Measurements from ENCODE around the genes ORC5 and ATXN7L1.

DNA sequence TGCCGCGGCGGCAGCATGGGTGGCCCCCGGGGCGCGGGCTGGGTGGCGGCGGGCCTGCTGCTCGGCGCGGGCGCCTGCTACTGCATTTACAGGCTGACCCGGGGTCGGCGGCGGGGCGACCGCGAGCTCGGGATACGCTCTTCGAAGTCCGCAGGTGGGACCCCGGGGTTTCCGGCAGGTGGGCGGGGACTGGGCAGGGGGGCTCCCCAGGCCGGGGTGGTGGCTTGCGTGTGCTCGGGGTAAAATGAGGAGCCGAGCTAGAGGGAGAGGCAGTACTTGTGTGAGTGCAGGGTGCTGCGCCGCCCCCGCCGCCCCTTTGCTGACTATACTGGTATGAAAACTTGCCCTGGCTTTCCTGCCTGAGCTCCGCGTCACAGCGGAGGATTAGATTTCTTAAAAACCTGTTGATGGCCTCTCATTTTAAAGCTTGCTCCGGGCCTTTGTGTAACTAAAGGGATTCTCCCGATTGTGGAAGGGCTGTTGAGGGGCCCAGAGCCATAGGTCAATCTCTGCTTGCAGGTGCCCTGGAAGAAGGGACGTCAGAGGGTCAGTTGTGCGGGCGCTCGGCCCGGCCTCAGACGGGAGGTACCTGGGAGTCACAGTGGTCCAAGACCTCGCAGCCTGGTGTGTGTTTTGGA lies 437 bp downstream of the ARMC10 start:
- PRO-cap, 2 experiments, result peak in 1 of 2 experiments; most common plus-strand start position 272 of the sequence (in 1)

- PRO-cap, 2 experiments, result no peak in any of the 2 experiments
These were observed 25.8 kb downstream of the NAPEPLD start for GRCh38 chr7:103122884-103123647.

- PRO-cap, 2 experiments, result no peak in any of the 2 experiments
These were observed 8.9 kb downstream of the RELN start for GRCh38 chr7:103980421-103981109.

DNA sequence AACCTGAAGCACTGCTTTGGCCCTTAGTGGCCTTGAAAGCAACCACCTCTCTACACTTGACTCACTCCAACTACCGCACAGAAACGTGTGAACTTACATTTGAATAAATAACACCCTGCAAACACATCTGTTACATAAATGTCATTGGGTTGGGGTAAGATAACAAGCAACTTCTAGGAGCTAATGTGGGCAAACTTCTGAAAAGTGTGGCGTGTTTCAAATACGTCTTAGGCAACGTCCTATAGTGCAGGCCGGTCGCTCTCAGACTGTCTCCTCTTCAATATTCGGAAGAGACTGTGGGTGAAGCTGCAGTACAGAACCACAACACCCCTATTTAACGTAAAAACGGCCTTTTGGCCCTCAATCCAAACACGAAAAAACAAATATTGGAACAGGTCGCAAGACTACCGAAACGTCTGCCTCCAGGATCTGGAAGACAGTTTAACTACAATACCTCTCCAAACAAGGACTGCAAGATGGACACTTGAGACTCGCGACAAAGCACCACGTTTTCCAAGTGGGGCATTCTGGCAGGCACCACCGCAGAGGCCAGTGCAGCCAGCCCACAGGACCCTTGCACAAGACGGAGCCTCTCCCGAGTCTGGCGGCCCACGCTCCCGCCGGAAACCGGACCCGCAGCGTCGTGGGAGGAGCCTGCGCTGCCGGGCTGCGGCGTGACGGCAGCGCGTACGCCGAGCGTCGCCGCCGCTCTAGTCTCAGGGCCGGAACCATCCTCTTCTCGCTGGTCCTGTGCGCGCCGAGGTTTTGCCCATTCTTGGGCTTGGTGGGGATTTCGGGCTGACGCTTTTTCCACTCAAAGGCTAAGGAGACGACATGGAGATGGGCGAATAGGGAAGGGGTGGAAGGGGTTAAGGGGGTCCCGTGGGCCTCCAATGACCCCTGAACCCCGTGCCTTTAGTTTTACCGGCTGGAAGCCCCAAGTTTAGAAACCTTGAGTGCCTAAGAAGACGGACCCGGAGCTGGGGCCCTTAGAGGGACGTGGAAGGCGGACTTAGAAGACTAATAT lies at the start of gene ORC5:
TSS of gene ORC5 (minus strand) at position 635 of the 1,027 bp plus-strand sequence.
- PRO-cap, 2 experiments, result peak in 2 of 2 experiments; most common plus-strand start position 713 of the sequence (in 1); most common minus-strand start position 586 of the sequence (in 1)

- PRO-cap, 2 experiments, result no peak in any of the 2 experiments
These were observed 303.6 kb upstream of the KMT2E start for GRCh38 chr7:104710384-104710788.

DNA sequence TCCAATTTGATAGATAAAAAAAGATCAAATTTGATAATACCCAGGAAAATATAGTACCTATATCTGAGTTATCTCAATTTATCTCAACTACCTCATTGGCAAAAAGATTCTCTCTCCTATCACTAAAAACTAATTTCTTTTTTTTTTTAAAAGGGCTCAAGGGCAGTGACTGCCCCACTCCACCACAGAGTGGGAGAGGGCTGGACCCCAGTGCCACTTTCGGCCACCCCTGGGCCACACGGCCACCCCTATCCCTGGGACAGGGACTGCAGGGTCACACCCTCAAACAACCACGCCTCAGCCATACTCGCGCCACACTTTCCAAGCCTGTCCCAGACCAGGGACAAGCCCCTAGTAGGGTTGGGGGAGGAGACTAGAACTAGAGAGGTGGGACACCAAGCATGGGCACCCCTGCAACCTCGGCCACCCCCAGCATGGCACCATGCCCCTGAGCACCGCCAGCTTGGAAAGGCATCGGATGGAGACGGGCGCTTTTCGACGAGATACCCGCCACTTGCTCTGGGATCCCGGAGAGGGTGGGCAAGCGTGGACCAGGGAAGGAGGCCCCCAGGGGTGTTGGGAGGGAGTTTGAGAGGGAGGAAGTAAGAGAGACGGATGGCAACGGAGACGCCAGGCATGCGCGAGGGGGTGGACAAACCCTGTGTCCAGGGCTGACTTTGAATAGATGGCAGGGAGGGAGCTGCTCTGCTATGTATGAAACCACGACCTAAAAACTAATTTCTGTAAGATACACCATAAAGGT lies 13.1 kb upstream of the KMT2E start:
- PRO-cap, 2 experiments, result no peak in any of the 2 experiments

- PRO-cap, 2 experiments, result peak in 2 of 2 experiments; most common plus-strand start chr7:105014874 (in 1); most common minus-strand start chr7:105015117 (in 2)
These were observed 1.2 kb downstream of the KMT2E start for GRCh38 chr7:105014693-105016018.

DNA sequence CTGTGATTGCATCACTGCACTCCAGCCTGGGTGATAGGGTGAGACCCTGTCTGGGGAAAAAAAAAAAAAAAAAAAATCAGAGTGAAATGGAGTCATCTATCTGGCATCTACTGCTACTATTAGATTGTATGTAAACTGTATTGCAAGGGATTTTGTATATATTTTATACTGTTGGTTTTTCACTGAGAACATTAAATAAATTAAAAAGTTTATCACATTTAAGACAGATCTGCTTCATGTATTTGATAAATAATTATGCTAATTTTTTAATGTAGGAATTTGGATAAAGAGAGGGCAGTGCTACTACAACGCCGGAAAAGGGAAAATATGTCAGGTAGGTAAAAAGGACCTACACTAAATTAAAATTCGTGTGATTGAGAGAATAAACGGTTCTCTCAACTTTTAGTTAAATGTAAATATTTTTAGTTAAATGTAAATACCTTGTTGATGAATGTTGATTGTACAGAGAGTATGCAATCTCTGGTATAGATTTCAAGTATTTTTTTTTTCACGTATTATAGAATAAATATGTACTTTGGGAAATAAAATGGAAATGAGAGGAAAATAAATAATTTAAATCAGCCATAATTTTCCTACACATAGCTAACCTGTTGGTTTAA lies 59.4 kb downstream of the KMT2E start:
- PRO-cap, 2 experiments, result no peak in any of the 2 experiments

DNA sequence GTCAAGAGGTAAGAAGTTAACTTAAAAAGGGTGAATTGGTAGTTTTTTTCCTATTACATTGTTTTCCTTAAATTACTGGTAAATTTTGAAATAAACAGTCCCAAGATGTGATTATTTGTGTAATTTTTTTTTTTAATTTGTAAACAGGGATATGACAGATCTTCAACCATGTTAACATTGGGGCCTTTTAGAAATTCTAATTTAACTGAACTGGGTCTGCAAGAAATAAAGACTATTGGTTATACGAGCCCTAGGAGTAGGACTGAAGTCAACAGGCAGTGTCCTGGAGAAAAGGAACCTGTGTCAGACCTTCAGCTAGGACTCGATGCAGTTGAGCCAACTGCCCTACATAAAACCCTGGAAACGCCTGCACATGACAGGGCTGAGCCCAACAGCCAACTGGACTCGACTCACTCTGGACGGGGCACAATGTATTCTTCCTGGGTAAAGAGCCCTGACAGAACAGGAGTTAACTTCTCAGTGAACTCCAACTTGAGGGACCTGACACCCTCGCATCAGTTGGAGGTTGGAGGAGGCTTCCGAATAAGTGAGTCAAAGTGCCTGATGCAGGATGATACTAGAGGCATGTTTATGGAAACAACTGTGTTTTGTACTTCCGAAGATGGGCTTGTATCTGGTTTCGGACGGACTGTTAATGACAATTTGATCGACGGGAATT lies 93.3 kb downstream of the KMT2E start:
- PRO-cap, 2 experiments, result no peak in any of the 2 experiments

DNA sequence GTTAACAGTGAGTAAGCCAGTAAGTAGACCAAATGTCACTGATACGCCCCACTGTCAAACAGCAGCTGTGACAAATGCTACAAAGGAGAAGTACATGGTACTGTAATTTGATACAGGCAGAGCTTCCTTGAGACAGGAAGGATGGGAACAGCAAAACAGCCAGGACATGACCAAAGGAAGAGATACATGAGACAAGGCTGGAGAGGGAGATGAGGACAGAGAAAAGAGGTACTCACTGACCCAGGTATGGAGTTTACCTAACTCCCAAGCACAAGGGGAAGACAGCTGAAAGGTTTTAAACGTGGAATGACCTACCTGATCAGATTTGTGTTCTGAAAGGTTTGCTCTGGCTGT lies 127.0 kb downstream of the SRPK2 start:
- PRO-cap, 2 experiments, result no peak in any of the 2 experiments

DNA sequence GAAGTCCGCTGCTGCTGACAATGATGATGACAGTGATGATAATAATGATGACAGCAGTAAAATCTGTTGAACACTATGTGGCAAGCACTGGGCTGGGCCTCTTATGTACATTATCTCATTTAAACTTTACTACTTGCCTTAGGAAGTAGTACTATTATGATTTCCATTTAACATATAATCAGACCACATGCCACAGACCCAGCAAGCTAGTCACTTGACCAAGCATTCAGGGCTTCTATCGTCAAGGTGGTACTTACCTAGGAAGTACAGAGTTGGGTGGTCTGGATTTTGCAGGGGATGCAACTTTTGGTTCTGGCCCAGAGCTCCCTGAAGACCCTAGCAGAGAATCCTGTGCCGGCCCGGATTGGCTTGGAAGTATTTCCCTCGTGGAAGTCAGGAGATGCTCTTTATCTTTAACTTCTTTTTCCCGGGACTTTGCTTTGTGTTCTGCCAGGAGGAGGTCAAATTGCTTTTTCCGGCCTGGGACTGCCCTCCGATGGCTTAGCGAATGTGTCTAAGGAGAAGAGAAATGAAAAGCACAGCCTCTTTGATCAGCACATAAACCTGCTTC lies 56.9 kb upstream of the EFCAB10 start:
- PRO-cap, 2 experiments, result no peak in any of the 2 experiments

- PRO-cap, 2 experiments, result no peak in any of the 2 experiments
These were observed 58.6 kb upstream of the EFCAB10 start for GRCh38 chr7:105639664-105640534.

- PRO-cap, 2 experiments, result no peak in any of the 2 experiments
These were observed 88.2 kb downstream of the ATXN7L1 start for GRCh38 chr7:105788026-105788792.

GRCh38 chr7:105823006-105823895 lies 53.1 kb downstream of the ATXN7L1 start:
- PRO-cap, 2 experiments, result no peak in any of the 2 experiments

DNA sequence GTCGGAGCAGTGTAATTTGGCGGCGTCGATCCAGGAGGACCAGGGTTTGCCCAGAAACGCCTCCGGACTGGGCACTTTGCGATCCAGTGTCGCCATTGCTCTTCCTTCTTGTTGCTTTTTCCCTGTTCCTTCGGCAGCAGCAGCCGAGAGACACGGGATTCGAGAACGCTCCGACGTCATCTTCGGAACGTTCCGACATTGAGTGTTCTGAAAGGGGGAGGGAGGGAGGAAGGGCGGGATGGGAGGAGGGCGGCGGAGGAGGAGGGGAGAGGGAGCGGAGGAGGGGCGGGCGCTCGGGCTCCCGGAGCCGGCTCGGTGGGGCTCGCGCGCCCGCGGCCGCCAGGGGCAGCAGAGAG lies at the start of gene ATXN7L1:
TSS of gene ATXN7L1 (minus strand) at position 221 of the 356 bp plus-strand sequence.
- PRO-cap, 2 experiments, result peak in 2 of 2 experiments; most common minus-strand start position 110 of the sequence (in 1)

DNA sequence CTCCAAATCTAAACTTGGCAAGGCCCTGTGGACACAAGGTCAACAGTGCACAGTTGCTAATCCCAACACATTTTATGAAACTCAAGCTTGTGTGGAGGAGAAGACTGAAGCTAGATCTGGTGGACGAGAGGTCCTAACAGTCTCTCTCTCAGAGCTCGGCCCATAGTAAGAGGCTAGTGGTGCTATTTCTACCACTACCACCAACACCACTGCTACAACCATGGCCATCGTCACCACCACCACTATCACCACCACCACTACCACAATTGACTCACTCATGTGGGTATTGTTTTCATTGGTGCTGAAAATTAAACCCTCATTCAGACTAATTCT lies 28.3 kb upstream of the CDHR3 start:
- PRO-cap, 2 experiments, result no peak in any of the 2 experiments

- PRO-cap, 2 experiments, result no peak in any of the 2 experiments
These were observed 46.5 kb downstream of the CDHR3 start for GRCh38 chr7:106009252-106010252.

DNA sequence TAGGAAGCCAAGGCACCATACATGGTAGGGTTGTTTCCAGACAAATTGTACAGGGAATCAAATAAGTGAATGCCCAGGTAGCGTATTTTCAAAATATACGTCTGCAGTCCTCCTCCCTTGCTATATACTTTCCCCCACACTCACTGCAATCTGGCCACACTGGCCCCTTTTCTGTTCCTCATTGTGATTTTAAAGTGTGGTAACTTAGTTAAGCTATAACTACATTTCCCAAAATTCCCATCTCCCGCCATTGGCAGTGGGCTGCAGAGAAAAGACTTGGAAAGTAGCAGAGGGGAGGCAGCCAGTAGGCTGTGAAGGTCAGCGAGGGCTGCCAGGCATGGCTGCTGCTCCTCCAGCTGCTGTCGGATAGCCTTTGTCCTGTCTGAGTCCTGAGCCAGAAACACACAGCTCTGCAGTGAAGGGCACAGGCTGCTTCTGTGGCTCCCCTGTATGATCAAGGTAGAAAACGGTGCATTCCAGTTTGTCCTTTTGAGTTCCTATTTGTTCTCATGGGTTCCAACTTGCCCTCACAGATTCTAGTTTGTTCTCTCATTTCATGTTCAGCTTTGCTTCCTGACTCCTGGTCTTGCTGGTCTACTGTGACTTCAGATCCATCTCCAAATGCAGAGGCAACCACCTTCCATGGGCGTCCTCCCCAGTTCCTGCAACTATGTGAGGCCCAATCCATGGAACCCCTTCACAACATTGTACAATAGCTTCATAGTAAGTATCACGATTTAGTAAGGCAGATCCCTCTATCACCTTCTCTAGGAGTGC lies 31.8 kb downstream of the SYPL1 start:
- PRO-cap, 2 experiments, result no peak in any of the 2 experiments

DNA sequence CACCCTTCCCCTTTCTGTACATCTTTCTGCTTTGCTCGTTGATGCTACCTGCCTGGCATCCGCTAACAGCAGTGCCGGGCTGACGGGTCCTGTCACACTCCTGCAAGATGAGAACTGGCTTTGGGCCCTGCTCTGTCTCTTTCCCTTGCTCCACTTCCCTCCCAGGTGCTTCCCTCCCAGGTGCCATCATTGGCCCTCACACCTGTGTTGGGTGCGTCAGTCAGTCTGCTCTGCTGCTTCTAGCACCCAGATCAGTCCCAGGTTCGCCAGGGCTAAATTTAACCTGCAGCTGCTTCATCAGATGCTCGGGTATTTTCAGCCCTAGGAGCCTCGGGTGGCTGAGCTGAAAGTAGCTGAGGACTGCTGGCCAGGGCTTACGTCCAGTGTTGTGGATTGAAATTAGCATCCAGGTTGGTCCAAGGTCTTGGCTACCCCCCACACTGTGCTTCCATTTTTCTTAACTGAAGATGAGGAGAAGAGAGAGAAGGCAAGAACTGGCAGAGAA lies 65.6 kb upstream of the SYPL1 start:
- PRO-cap, 2 experiments, result peak in 1 of 2 experiments; most common plus-strand start position 324 of the sequence (in 1)

DNA sequence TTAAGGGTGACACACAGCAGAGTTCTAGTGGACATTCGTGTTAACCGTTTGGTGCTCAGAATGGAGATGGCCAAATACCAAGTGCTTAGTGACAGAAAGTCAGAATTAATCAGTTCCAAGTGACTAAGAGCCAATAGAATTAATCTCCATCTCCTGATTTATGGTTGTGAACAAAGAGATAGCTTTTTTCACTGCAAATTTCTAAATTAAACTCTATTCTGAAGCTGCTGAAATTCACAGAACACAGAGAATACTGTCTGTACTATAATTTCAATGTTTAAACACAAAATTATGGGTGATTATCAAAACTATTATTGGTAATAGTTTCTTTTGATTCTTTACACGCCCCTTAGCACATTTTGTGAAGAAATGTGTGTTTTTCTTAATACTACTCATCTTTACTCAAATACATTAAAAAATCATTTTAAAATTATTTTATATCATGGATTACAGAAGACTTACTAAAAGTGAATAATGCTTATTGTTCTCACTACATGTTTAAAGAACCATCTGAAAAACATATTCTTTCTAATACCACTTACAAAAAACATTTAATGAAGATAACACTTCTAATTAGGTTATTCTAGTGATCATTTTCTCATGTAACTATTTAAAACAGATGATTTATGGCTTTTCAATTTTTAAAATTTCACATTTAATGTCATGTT lies 35.9 kb downstream of the NAMPT start:
- PRO-cap, 2 experiments, result no peak in any of the 2 experiments

Data from heart right ventricle (tissue), 2 donors.